Diencephalon (tissue), 2 donors: ENCODE data around the genes MTR, CHML and EXO1.

DNA sequence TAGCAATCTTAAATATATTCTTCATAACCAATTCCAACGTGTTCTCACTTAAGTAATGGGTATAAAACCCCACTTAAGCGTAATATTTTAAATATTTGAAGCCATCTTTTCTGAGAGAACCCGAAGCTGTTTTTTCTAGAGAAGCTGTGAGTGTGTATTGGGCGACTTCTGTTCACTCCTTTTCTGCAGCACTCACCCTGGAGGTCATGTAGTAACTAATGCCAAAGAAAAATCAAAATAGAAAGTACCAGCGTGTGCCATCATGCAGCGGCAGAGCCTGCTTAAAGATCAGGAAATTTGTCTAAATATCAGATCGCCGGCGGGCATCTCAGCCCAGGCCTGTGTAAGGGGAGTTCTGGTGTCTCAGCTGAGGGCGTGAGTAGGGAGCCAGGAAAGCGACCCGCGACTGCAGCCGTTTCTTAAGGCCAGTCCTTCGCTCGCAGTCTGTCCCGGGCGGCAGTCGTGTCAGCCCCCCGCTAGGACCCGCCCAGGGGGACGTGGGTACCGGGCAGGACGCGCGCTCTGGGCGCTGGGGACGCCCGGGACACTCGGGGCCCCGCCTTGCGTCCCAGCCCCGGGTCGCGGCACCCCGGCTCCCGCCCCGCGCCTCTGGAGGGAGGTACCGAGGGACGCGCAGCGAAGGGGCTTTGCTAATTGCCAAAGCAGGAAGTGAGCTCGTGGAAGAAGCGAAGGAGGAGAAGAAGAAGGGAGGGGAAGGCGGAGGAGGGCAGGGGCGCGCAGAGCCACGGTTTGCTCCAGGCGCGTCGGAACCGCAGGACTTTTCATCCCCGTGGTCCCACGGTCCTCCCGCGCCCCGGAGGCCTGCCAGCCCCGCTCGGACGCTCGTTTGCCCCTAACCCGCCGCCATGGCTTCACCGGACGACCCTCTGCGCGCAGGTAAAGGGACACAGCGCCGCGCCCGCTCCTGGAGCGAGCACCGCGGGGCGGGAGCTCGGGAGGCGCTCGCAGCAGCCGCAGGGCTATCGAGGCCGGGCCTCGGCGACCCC, 981 bp downstream of the EDARADD start:
- RAMPAGE, long total RNA = no peak

DNA sequence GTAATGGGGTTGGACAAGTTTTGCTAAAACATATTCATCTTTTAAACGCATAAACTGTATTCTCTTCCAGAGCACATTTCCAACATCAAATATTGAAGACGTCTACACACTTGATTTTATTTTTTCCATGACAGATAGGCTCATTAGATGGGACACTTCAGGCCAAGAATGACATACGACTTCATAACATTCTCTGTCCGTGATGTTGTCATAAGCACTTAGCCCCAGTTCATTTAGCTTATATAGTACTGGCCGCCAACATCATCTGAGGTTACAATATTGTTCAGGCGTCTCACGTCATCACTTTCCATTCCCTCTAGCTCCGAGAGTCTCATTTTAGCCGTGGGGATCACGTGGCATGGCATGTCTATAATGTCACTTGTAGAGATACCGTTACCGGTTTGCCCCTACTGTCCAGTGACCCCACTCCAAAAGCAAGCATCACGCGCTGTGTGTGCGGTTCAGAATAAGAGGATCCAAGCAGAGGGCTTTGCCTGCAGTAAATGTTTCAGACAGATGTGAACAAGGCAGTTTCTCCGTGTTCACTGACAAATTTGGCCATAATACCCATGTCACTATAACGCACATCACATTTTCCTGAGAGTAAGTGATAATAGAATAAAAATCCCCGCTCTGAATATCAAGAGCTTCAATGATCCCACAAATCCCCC, 34.6 kb upstream of the HEATR1 start:
- RAMPAGE, long total RNA = no peak

- RAMPAGE, long total RNA = no peak
Measured at GRCh38 chr1:236689884-236690552, 3.7 kb downstream of the ACTN2 start.

DNA sequence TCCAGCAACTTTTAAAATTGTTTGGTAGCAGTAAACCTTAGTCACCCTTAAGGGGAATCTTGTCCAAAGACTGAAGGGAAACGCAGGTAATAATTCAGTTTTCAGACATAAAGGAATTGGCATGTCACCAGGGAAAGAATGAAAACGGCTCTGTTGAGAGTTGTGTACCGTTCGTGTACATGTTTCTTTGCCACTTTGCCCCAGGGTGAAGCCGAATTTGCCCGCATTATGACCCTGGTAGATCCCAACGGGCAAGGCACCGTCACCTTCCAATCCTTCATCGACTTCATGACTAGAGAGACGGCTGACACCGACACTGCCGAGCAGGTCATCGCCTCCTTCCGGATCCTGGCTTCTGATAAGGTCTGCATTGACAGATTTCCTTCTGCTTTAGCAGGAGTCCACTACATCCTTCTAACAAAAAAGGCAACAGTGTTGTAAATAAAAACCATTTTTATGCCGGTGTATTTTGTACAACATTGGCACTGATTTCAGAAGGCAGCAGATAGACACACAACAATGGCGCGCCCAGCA, 34.2 kb upstream of the MTR start:
- RAMPAGE, long total RNA = no peak

DNA sequence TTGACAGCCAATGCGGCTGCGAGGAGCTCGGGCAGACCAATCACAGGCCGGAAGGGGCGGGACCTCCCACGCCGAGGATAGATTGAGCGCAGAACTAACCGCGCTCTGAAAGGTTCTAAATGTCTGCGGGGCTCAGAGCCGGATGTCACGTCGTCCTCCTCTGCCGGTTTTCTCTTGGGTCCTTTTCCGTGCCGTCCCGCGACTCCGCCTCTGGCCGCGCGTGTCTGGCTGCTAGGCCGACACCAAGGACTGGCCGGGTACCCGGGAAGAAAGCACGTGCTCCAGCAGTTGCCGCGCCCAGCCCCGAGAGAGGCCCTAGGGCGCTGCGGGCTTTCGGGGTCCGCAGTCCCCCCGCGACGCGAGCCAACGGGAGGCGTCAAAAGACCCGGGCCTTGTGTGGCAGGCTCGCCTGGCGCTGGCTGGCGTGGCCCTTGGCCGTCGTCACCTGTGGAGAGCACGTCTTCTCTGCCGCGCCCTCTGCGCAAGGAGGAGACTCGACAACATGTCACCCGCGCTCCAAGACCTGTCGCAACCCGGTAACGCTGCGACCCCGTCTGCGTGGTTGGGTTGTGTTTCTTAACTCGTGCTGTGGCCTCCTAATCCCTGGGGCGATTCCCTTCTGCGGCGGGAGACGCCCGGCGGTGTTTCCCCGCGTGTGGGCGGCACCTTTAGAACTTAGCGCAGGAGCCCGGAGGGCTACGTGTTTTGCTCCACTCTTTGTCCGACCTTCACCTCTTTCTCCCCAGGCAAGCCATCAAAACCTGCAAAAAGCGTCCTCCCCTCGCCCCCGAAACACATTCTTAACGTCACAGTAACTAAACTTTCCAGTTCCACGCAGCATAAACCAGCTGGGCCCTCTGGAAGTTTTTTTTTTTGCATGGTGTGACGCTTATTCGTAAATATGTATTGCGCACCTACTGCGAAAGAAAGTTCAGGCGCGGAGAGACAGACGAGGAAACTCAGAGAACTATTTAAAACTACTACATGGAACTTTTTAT, at the start of gene MTR:
TSS of gene MTR (plus strand) at position 91 of the 998 bp plus-strand sequence.
- RAMPAGE, long total RNA = no peak

GRCh38 chr1:240285108-240285450, 193.4 kb downstream of the FMN2 start:
- RAMPAGE, long total RNA = no peak

DNA sequence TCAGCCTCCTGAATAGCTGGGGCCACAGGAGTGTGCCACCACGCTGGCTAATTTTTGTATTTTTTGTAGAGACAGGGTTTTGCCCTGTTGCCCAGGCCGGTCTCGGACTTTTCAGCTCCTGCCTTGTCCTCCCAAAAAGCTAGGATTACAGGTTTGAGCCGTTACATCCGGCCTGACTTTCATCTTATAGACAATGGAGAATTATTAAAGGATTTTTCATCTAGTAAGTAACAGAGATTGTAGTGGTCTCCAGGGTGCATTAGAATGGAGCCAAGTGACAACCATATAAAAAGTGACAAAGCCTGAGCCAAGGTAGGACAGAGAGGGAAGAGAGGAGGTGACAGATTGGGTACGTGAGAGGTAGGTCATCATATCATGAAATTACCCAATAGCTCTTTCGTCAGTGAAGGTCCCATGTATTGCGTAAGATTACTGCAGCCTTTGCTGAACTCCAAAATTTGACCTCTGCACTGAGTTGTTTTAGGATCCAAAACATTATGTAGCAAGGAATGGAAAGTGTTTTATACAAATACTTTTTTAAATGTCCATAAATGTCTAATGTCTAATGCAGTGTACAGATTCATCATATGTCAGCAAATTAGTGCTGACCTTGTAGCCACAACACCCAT, 37.7 kb upstream of the GREM2 start:
- RAMPAGE, long total RNA = no peak

- RAMPAGE, long total RNA = no peak
Measured at GRCh38 chr1:241597371-241598148, 42.6 kb downstream of the CHML start.

DNA sequence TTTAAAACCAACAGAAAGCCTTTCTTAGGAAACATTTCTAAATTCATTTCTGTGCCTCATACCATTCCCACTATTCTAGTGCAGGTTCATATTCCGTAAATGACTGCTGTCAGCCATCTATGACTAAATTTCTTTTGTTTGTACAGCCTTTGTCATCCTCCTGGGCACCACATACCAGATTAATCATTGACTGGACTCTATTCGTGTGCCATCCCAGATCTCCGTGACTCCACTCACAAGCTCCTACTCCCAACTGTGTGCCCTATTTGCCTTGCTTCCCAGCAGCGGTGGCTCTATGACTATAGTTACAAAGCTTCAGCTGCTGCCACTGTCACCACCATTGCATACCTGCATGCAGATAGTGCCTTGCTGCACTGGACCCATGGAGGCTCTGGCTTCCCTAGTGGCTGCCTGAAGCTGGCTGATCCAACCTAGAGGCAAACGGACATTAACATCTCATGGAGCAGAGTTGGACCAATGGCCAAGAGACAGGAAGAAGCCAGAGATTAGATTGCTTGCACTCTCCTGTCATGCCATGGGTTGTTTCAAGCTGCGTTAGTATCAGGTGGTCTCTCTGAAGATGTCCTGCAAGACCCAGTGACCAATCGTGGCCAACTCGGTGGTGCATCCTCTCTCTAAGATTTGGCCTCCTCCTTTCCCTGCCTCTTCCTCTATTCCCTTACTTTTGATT, 24.5 kb downstream of the CHML start:
- RAMPAGE, long total RNA = no peak

- RAMPAGE, long total RNA = no peak
Measured at GRCh38 chr1:241640174-241640502, at the start of gene CHML. CHML (minus strand) TSS chr1:241640369.

GRCh38 chr1:241677124-241677828, 25.2 kb downstream of the WDR64 start:
- RAMPAGE, long total RNA = no peak

DNA sequence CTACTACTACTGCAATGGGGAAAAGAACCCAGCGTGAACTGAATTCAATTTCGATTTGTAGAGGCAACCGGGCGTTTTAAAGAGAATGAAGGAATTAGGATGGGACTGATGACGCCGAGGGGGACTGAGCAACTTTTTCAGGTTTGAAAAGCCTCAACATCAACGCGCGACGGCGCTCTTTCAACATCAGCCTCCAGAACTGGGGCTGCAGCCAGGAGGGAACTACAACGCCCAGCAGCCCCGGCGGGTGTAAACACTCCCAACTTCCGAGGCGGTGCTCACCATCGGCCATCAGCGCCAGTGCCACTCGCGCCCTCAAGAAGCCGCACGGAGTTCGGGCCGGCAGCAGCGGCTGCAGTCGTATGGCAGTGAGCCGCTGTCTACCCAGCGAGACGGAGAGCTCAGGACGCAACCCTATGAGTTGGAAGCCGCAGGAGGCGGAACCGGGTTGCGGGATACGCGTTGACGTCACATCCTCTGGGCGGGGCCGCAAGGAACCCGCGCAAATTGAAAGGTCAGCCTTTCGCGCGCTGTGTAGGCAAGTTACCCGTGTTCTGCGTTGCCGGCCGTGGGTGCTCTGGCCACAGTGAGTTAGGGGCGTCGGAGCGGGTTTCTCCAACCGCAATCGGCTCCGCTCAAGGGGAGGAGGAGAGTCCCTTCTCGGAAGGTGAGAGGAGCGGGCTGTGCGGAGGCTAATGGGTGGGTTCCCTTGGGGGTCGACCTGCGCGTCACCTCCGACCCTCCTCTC, at the start of gene EXO1:
TSS of gene EXO1 (plus strand) at position 518 of the 748 bp plus-strand sequence.
- RAMPAGE, long total RNA = no peak

GRCh38 chr1:242051331-242051810, 52.5 kb upstream of the MAP1LC3C start:
- RAMPAGE, long total RNA = no peak

DNA sequence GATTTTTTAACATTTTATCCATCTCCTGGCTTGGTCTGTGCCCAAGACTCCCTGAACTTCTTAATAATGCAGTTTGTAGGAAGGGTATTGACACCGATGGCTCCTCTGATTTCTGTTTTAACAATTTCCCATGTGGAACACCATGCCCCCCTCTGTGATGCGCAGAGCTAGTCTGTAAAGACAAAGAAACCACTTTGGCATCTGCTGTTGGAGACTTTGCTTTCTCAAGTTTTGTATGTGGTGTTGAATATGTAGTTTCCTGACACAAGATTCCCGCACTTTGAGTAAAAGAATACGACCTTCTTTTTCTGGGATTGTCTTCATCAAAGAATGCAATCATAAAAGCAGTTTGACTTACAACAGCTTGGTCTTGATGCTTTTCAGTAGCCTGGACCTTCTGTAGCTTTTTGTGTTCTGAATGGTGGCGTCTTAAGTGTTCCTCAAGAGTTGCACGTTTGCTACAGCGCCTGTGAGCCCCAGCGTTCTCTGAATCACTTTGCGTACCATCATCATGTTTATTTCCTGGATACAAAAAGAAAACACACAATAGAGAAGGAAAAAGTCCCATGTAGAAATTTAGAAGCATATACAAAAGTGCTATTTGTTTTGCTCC, 69.1 kb downstream of the CEP170 start:
- RAMPAGE, long total RNA = no peak

DNA sequence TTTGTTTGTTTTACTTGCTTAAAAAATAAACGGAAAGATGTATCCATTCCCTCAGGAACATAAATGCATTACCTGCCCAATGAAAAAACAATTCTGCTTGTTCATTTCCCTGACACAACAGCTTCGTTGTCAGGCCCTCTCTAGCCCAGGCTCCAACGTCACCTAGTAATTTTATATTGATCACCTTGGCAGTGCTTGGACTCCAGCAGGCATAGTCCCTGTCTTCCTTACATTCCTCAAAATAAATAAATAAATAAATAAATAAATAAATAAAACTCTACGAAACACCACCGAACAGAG, 1.2 kb downstream of the CEP170 start:
- RAMPAGE, long total RNA = no peak

GRCh38 chr1:243330475-243331144, 74.8 kb downstream of the SDCCAG8 start:
- RAMPAGE, long total RNA = no peak

DNA sequence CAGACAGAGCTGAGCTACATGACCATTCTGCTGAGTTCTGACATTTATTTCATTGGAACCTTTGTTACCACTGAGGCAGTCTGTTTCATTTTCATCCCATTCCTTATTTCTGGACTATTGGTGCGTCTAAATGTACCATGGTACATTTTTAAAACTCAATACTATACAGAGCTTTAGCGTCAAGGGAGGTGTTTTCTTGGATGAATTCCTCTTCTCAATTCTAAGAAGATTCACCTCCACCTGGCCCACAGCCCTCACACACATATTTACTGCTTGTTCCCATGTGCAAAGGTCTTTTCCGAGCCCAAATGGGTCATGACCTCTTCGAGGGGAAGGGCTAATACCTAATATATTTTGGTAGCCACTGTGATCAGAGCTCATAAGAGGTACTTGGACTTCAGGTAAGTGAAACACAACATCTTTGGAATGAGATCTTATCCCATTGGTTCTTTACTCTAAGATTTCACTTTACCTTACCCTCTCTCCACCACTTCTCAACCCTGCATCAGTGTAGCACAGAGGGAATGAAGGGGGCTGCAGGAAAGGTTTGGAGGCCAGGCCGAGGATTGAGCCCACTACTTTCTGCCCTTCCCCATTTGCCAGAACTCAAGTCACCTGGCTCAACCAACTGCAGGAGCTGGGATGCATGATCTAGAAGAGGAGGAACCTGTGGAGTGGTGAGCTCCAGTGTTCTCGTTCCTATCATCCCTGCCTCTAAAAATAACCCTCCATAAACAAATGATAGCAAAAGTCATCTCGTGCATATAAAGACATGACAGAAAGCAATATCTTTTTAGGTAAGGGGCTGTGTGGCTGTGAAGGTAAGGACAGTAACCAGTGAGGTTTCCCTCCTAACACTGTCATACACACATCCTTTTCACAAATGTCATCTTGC, 206.0 kb downstream of the SDCCAG8 start:
- RAMPAGE, long total RNA = no peak

GRCh38 chr1:243731205-243731901, 118.7 kb downstream of the AKT3 start:
- RAMPAGE, long total RNA = no peak

- RAMPAGE, long total RNA = no peak
Measured at GRCh38 chr1:243749554-243750764, 100.1 kb downstream of the AKT3 start.

- RAMPAGE, long total RNA = no peak
Measured at GRCh38 chr1:244053709-244054207, 2.7 kb downstream of the ZBTB18 start.